ENCODE measurements around a stretch of chr13.

- PRO-cap, 10 experiments = no peak in any of the 10 experiments
Measured at GRCh38 chr13:40549472-40550345, 116.7 kb downstream of the FOXO1 start.

GRCh38 chr13:40563023-40564050 is 103.1 kb downstream of the FOXO1 start:
- PRO-cap, 10 experiments = no peak in any of the 10 experiments

- PRO-cap, 10 experiments = no peak in any of the 10 experiments
Measured at GRCh38 chr13:40626665-40627544, 39.5 kb downstream of the FOXO1 start.

DNA sequence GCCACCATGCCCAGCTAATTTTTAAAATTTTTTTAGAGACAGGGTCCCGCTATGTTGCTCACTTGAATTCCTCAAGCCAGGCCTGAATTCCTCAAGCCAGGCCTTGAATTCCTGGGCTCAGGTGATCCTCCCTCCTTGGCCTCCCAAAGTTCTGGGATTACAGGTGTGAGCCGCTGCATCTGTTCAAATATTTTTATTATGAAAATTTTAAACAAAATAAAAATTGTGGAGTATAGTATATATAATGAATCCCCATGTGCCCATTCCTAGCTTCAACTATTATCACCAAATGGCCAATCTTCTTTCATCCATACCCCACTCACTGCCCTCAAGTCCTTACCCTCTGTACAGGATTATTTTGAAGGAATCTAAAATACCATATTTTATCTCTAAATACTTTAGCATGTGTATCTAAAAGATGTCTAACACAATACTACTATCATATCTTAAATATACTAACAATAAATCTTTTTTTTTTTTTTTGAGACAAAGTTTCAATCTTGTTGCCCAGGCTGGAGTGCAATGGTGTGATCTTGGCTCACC is 66.5 kb downstream of the ELF1 start:
- PRO-cap, 10 experiments = no peak in any of the 10 experiments

GRCh38 chr13:40985402-40986262 is 33.5 kb downstream of the ELF1 start:
- PRO-cap, 10 experiments = no peak in any of the 10 experiments

DNA sequence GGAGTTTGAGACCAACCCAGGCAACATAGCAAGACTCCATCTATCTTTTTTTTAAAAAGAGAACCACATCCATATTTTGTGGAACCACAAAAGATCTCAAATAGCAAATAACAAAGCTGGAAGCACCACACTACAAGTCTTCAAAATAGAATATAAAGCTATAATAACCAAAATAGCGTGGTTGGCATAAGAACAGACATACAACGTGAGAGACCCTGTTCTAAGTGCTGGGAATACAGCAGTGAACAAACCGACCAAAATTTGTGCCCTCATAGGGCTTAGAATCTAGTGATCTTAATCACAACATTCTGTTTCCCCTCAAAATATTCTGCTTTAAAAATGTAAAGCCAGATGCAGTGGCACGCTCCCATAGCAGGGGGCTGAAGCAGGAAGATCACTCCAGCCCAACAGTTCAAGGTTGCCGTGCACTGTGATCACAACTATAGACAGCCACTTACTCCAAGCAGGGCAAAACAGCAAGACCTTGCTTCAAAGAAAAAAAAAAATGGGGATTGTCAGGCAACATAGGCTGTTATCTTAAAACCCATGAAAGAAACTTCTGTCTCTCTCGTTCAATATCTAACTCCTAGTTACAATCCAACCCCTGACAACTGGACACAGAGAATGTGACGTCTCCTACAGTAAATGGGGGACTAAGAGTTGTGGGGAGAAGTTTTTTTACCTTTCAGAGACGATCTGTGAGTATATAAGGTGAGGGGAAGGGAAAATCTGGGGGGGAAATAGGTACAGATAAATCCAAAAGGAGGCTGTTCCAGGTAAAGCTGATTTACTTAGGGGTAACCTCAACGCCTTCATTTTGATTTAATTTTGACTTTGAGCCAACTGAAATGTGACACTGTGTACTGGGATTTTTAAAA is 17.5 kb downstream of the ELF1 start:
- PRO-cap, 10 experiments = no peak in any of the 10 experiments

GRCh38 chr13:41004652-41005368 is 14.3 kb downstream of the ELF1 start:
- PRO-cap, 10 experiments = no peak in any of the 10 experiments

- PRO-cap, 10 experiments = no peak in any of the 10 experiments
Measured at GRCh38 chr13:41005369-41006143, 13.6 kb downstream of the ELF1 start.

DNA sequence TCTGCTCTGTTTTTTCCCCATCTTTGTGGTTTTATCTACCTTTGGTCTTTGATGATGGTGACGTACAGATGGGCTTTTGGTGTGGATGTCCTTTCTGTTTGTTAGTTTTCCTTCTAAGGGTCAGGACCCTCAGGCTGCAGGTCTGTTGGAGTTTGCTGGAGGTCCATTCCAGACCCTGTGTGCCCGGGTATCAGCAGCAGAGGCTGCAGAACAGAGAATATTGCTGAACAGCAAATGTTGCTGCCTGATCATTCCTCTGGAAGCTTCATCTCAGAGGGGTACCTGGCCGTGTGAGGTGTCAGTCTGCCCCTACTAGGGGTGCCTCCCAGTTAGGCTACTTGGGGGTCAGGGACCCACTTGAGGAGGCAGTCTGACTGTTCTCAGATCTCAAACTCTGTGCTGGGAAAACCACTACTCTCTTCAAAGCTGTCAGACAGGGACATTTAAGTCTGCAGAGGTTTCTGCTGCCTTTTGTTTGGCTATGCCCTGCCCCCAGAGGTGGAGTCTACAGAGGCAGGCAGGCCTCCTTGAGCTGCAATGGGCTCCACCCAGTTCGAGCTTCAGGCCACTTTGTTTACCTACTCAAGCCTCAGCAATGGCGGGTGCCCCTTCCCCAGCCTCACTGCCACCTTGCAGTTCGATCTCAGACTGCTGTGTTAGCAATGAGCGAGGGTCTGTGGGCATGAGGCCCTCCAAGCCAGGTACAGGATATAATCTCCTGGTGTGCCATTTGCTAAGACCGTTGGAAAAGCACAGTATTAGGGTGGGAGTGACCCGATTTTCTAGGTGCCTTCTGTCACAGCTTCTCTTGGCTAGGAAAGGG is 13.7 kb upstream of the WBP4 start:
- PRO-cap, 10 experiments = no peak in any of the 10 experiments

GRCh38 chr13:41356709-41357088 is 45.6 kb downstream of the NAA16 start:
- PRO-cap, 10 experiments = peak in 1 of 10 experiments; most common plus-strand start chr13:41357018 (in 1)

- PRO-cap, 10 experiments = no peak in any of the 10 experiments
Measured at GRCh38 chr13:41383518-41384200, 72.6 kb downstream of the NAA16 start.

GRCh38 chr13:41461530-41462153 is 4.3 kb downstream of the RGCC start:
- PRO-cap, 10 experiments = no peak in any of the 10 experiments

GRCh38 chr13:41488167-41488567 is 30.8 kb downstream of the RGCC start:
- PRO-cap, 10 experiments = no peak in any of the 10 experiments

- PRO-cap, 10 experiments = no peak in any of the 10 experiments
Measured at GRCh38 chr13:41554860-41555414, 97.6 kb downstream of the RGCC start.

DNA sequence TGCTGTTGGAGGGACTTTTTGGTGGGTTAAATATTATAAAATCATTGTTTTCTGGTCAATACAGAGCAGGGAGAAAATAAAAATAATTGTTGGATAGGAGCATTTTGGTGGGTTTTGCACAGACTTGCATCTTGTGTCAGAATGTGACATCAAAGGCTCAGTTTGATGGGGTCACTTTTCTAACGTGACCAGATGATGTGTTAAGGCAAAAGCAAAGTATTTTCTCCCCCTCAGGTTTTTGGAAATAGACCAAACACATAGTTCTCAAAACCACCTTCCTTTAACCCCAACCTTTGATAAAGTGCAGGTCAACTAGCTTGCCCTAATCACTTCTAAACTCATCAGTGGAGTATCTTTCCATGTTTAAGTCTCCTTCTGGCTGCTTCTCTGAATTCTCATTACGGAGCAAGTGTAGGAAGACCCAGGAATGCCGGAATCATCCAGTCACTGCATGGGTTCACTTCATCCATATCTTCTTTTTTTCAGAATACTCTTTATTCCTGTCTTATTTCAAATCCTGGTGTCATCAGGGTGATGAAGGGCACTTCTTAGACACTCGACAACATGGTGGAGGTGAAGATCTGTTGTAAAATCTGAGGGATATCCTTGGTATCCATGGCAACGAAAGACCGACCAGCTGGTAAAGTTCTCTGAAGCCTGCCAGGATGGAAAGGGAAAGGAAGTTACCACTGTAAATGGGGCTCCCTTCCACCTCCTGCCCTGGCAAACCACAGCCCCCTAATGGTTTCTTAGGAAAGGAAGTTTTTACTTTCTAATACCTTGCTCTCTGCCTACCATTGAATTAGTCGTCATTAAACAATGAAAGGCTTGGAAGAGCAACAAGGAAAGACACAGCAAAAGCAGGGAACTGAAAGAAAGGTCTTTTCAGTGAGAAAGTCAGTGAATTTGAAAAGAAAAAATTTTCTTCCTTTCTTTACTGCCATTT is 110.6 kb downstream of the RGCC start:
- PRO-cap, 10 experiments = no peak in any of the 10 experiments

DNA sequence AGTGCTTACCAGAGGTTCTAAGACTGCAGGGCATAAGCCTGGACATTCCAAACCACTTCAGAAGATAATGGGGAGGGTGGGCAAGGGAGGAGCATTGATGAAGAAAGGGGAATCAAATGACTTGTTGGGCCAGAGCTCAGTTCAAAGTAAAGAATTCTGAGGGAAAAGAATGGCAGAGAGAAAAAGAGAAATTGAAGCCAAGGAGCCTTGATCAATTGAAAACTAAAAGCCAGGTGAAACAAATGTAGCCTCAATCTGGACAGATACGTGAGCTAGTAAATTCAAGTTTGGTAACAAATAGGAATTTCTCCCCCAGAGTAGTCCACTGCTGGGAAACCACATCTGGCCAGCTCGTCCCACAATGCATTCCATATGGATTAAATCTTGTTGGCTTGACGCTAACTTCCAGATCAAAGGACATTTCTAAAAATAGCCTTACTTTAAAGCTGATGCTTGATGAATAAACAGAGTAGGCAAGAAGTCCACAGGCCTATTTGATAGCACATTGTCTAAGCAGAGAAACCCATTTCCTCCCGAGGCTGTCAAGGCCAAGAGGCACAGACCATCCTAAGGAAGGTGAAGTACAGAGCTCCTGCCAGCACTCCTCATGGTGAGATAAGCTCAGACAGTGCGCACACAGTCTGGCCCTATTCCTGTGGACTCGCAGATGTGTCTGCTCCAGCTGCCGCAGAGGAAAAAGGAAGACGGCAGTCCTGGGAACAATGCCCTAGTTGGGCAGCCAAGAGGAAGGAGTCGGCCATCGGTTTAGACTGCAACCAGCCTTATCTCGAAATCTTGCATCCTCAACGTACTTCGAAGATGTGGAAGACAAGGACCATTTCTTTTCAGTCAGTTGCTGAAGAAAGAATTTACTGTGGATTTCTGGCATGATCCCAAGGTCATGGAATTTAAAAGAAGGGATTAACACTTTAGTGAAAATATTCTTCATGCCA is 156.6 kb downstream of the RGCC start:
- PRO-cap, 10 experiments = peak in 1 of 10 experiments; most common plus-strand start position 690 of the sequence (in 1)

GRCh38 chr13:41864784-41864983 is 96.2 kb downstream of the VWA8 start:
- PRO-cap, 10 experiments = no peak in any of the 10 experiments

DNA sequence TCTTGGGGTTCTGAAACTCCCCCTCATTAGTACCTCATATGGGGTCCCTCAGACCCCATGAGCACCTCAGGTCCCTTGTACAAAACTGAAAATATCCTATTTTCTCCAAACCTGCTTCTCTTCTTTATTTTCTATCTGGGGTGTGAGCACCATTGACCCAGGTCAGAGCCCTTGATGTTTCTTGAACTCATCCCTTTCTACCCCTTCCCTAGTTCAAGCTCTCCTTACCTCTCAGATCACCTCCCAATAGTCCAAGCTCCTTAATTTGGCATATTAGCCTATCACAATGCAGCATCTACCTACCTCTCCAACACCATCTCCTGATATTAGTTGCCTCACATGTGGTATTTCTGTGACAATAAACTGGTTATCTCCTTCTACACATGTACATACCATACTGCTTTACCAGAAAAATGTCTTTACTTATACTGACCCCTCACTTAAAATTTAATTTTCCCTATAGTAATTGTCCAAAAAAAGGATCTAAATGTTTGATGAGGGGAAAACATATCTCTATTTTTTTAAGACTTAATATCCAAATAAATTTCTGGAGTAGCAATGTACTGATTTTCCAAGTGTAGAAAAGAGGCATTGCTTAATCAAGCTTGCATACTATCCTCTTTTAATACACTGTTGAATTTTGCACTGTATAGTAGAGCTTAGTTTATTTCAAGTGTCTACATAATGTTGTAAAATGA is 68.1 kb downstream of the VWA8 start:
- PRO-cap, 10 experiments = no peak in any of the 10 experiments

DNA sequence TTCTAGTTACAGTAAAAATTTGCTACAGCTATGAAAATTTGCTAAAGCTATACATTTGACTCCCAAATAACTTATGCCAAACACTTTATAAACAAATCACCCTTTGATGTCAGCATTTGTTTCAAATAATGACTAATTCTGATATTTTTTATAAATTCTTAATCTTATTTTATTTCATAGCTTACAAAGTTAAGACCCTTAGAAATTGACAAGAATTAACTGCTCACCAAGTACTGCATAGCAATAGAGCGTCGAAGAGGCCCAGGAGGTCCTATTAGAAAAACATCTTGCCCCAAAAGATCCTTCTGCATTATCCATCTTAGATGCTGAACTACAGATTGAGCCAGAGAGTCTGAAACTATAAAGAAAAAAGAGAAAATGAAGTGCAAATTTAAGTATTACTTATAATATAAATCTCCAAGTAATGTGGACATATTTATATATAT is 49.1 kb downstream of the VWA8 start:
- PRO-cap, 10 experiments = no peak in any of the 10 experiments

DNA sequence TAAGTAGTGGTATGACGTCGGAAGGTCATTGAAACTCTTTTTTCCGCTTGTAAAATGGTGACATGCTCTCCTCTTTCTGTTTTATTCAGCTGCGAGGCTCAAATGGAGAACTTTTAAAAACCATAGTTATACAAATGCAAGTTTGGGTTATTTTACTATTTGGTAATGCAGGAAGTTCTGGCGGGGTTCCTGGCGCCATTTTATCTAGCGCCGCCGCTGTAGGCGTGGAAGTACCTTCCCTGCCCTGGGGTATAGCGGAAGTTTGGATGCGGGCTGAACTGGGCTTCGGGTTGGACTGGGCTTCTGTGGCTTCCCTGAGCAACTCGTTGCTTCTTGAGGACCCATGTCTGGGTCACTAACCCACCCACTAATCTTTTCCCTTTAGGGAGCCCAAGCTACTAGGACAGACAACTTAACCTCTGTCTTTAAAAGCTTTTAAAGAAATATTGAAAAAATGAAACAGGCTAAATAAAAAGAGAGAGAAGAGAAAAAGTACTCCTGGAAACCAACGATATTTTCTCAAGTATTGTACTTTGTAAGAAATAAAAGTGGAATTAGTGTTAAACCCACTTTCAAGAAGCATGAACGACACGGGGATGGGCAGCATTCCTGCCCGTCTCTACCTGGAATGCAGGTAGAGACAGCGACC is 35.0 kb downstream of the DGKH start:
- PRO-cap, 10 experiments = no peak in any of the 10 experiments